Tongue (tissue), 2 donors: ENCODE results near the gene SYCE1L.

GRCh38 chr16:74627215-74628232, 20.6 kb upstream of the GLG1 start:
- RAMPAGE, long total RNA, result no peak

- RAMPAGE, long total RNA, result no peak
Observed at GRCh38 chr16:74635379-74635814, 28.5 kb upstream of the GLG1 start.

- RAMPAGE, long total RNA, result no peak
Observed at GRCh38 chr16:74738809-74739283, 35.8 kb downstream of the FA2H start.

DNA sequence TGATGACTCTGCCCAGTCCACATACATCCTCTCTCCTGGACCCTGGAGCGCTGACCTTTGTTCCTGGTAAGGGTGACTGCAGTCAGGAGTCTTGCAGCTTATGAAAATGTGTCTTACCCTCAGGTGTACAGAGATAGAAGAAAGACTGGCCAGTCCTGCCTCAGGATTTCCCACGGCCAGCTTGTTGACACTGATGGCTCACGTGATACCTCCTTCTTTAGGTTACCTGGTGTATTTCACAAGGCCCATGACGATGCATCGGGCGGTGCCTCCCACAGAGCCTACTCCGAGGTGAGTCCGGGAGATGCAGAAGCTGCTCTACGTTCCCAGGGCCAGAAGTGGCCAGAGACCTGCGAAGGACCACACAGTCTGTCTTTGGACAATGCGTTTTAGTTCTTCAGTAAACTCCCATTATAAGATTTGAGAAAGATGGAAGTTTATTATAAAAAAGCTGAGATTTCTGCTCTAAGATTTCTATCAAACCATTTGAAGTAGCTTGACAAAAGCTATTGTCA, 69.0 kb upstream of the FA2H start:
- RAMPAGE, long total RNA, result no peak

DNA sequence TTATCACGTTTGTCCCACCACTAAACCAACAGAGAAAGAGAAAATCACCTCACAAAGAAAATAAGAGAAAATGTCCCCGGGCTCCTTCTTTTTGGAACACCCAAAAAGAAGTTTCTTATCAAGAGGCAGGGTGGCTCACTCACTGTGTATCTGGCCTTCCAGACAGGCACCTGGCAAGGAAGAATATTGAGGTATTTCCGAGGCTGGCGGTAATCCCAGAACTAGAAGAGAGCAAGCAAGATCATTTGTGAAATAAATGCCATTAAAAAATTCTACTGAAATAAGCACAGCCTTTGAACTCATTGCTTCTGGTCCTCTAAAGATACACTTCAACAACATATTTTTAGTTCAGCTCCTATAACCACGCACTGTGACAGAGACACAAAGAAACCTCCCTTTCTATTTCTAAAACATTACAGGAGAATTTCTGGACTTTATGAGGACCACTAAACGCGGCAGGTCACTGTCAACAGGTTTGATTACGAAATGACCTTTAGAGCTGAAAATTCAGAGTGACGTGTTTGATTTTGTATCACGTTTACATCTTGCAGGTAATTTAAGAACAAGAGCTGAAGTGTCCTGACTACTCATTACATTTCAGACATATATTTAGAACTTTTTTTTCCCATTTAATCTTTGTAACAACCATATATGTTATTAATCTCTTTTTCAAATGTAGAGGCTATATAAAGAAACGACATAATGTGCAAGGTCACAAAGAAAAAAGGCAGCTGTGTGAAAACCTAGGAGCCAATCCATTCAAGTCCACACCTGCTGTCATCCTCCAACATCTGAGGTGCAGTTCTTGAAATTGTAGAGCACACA, 60.9 kb downstream of the WDR59 start:
- RAMPAGE, long total RNA, result no peak

- RAMPAGE, long total RNA, result no peak
Observed at GRCh38 chr16:74996982-74997437, 1.8 kb upstream of the ZNRF1 start.

DNA sequence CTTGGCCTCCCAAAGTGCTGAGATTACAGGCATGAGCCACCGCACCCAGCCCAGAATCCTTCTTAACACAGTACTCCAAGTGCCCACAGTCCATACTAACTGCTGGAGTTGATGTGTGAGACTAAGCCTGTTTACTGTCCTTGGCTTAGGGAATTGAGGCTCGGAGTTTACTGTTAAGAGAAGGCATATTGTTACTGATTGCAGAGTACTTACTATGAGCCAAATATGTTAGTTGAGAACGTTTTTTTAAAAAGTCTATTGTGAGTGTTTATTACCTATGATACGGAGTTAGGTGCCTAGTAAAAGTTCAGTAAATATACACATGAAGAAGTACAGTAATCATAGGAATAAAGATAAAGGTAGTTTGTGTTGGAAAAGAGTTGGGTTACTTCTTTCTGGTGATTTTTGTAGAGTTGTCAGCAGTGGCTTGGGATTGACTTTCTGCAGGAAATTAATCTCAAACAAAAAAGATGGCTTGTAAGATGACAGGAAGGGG, 25.3 kb downstream of the ZNRF1 start:
- RAMPAGE, long total RNA, result no peak

DNA sequence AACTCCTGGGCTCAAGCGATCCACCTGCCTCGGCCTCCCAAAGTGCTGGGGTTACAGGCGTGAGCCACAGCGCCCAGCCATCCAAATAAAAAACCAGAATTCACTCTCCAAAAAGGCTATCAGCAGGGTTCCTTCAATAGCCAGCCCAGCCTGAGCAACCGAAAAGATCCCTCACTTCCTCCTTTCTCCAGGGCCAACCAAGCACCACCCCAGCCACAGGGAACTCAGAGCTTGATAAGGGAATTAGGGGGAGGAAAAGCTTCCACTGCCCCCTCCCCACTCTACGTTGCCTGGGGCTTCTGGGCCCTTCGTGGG, 657 bp downstream of the LDHD start:
- RAMPAGE, long total RNA, result no peak

DNA sequence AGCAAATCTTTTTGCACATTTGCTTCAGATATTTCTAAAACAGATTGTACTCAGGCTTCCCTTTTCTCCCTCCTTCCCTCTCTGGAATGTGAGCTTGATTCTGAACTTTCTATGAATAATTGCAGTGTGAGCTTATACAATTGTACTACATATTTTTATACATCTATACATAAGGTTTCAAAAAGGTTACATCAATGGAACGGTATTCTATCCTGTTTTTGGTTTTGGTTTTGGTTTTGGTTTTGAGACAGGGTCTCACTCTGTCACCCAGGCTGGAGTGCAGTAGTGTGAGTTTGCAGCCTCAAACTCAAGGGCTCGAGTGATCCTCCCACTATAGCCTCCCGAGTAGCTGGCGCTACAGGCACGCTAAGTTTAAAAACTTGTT, 970 bp downstream of the CTRB1 start:
- RAMPAGE, long total RNA, result no peak

GRCh38 chr16:75228991-75229472, 10.2 kb downstream of the CTRB1 start:
- RAMPAGE, long total RNA, result no peak

- RAMPAGE, long total RNA, result no peak
Observed at GRCh38 chr16:75265508-75266625, 14.4 kb upstream of the BCAR1 start.

- RAMPAGE, long total RNA, result no peak
Observed at GRCh38 chr16:75287653-75288256, 36.3 kb upstream of the BCAR1 start.

- RAMPAGE, long total RNA, result no peak
Observed at GRCh38 chr16:75305065-75305996, 53.9 kb upstream of the BCAR1 start.

- RAMPAGE, long total RNA, result no peak
Observed at GRCh38 chr16:75477654-75478352, 13.3 kb upstream of the TMEM170A start.

GRCh38 chr16:75483107-75483757, 12.0 kb downstream of the CHST6 start:
- RAMPAGE, long total RNA, result no peak

GRCh38 chr16:75516134-75516912, 19.6 kb downstream of the CHST5 start:
- RAMPAGE, long total RNA, result no peak

DNA sequence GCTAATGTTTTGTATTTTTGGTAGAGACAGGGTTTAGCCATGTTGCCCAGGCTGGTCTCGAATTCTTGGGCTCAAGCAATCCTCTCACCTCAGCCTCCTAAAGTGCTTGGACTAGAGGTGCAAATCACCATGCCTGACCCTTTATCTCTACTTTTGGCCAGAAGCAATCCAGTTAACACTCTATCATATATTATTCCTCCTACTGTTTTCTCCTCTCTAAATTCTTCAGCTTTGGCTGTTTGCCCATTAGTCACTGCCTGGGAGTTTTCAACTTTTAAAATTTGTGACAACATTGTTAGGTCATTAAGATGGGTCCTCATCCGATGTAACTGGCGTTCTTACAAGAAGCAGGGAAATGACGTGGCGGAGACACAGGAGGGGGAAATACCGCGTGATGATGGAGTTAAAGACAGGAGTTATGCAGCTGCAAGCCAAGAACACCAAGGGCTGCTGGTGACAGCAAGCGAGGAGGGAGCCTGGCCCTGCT, 34.7 kb upstream of the CPHXL start:
- RAMPAGE, long total RNA, result no peak

DNA sequence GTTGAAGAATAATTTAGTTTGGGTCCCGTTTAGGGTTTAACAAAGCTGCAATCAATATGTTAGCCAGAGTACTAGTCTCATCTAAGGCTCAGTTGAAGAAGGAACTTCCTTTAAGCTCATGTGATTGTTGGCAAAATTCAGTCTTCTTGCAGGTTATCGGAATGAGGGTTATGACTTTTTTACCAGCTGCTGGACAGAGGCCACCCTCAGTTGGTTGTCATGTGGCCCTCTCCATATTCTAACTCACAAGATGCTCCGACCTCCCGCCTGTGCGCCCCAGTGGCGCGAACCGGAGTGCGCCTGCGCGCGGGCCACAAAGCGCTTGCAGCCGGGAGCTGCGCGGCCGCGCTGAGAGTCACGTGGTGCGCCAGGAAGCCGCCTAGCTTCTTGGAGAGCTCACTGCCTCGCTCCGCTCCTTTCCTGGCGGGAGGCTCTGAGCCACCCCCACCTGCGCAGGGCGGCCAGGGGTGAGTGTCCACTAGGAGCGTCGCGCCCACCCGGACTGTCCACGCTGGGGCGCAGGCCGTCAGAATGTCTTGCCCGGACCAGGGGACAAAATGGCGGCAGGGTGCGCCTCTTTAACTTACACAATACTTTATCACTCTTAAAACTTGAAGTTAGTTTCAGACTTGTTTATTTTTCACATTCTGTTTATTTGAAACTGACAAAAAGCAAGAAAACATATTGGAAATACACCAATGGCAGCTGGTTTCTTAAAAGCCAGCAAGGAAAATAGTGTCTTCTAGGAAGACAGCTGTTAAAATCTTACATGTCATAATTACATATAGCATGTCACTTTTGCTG, 357.7 kb downstream of the CNTNAP4 start:
- RAMPAGE, long total RNA, result no peak

- RAMPAGE, long total RNA, result no peak
Observed at GRCh38 chr16:77199233-77199592, at the start of gene SYCE1L. Gene SYCE1L, plus strand, starts transcription at chr16:77199408.

- RAMPAGE, long total RNA, result no peak
Observed at GRCh38 chr16:77212663-77213386, 13.6 kb downstream of the SYCE1L start.